ENCODE measurements around a stretch of chr20.

GRCh38 chr20:35719580-35720525 lies 20.6 kb downstream of the ROMO1 start:
- RRBS, result no CpG with 5 or more reads among the region's 13 CpGs

GRCh38 chr20:35731441-35732462 lies 10.3 kb downstream of the RBM39 start:
- RRBS, result no CpG with 5 or more reads among the region's 21 CpGs

DNA sequence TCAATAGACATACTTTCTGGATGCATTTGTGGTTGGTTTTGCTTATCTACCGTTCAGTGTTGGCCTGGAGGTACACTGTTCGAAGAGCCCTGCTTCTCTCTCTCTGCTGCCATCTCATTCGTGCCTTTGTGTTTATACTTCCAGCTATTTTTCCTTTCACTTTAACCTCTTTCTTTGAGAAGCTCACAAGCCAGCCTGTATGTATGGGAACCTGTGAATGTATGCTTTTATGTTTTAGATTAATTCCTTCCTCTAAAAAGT lies 83.1 kb downstream of the SCAND1 start:
- RRBS, result no CpG with 5 or more reads among the region's 3 CpGs

DNA sequence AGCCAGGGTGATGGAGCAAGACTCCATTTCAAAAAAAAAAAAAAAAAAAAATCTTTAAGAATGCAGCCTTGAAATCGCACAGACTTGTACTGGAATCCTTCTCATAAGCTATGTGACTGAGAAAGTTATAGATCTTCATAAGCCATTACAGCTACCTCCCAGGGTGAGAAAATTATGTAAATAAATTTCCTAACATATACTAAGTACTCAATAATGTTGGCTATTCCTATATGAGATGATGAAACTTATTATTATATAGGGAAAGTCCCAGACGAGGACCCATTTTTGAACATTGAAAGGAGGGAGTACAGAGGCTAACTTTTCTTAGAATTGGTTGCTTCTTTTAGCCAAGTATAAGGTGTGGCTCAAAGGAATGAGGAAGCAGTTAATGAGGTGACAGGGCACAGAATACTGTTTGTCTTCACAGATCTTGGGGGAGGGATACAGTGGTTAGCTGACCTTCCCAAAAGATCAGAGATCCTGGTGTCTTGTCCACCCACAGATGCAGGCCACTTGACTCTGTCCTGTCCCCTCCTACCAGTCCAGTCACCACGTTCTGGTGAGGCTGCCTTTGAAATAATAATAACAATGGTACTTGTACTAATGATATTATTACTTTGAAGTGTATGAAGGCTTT lies 67.8 kb upstream of the EPB41L1 start:
- RRBS, result no CpG with 5 or more reads among the region's 3 CpGs

- RRBS, result no CpG with 5 or more reads among the region's 4 CpGs
Observed at GRCh38 chr20:36113975-36114417, 40.5 kb upstream of the EPB41L1 start.

DNA sequence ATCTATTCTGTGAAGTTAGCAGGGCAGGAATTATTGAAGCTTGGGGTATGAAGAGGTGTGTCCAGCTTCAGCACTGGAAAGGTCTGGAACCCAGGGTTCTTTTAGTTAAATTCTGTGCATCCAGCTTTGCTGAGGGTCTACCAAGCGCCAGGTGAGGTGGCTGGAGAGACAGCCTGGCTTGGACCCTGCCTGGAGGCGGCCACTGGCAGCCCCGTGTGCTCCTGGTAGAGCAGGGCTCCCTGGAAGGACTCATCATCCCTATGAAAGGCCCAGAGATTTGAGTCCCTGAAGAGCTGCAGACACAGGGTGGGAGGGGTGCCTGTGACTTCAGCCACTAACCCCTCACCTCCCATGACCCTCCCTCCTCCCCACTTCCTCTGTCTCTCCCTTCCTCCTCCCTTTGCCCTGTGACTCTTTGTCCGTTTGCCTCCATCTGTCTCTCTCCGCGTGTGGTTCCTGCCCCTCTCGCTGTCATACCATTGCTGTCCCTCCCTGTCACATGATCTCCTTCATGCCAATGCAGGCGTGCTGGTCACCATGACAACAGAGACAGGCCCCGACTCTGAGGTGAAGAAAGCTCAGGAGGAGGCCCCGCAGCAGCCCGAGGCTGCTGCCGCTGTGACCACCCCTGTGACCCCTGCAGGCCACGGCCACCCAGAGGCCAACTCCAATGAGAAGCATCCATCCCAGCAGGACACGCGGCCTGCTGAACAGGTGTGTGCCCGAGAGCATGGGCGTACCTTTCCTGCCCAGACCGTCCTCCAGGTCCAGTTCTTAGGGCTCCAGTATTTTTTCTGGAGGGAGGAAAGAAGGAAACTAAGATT lies 18.9 kb downstream of the EPB41L1 start:
- RRBS, result no CpG with 5 or more reads among the region's 18 CpGs

GRCh38 chr20:36254472-36254743 lies 18.1 kb downstream of the AAR2 start:
- RRBS, result no CpG with 5 or more reads among the region's 1 CpG

DNA sequence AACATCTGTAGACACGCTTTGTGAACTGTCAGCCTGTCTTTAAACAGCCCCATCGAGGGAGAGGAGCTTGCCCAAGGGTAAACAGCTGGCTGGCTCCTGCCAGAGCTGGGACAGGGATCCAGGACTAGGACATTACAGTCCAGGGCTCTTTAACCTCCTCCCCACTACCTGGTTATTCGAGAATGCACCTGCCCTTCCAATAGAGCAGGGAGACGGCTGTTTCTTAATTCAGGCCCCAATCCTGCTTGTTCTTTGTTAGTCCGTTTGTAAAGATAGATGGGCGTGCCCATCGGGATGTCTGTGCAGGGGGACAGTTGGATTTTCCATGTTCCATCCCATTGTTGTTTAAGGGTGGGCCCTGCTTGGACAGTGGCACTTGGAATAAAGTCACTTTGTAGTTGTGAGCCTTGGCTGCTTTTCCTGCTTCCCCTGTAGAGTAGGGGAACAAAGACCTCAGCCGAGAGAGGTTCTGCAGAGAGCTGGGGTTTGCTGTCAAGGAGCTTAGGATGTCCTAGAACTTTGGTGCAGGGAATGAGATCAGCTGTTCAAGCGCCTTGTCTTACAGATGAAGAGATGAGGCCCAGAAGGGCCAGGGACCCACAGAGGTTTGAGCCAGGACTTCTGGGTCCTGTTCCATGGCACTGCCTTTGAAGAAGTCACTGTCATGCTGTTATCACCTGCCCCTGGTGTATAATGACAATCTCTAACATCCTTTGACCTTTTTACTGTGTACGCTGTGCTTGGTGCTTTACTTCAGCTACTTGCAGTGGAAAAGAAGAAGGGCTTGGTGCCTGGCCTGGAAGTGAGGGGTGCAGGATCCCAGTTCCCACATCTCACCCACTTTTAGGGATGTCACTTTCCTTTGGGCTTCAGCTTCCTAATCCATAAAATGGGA lies 77.7 kb upstream of the MYL9 start:
- RRBS, result no CpG with 5 or more reads among the region's 10 CpGs

DNA sequence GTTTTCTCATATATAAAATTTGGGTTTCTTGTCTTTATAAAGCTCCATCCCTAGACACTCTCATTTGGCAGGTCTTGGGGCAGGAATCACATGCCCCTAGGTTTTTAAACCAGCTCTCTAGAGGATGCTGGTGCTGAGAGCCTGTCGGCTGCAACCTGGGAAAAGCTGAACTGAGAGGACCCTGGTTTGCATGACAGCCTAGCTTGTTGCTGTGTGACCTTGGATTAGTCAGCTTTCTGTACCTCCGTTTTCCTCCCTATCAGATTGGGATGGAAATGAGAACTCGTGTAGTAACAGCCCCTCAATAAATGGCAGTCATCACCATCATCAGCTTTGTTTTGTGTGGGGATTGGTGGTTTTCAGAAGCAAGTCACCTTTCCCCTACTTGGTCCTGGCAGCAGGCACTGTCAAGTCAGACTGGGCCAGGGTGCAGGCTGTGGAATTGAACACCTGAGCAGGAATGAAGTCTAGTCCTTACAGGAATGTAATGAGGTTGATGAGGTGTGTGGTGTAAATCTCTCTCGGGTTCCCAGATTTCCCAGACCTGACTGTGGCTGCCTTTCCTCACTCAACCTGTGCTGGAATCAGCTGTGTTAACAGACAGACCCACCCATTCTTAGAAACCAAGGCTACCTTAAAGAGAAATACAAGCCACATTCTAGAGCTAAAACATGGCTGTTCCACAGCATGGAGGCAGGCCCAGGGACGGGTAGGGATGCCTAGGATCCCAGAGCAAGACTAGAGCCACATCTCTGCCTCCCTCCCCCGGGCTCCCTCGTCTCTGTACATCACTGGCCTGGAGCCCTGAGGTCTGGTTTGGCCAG lies 75.1 kb upstream of the MYL9 start:
- RRBS, result no CpG with 5 or more reads among the region's 7 CpGs

DNA sequence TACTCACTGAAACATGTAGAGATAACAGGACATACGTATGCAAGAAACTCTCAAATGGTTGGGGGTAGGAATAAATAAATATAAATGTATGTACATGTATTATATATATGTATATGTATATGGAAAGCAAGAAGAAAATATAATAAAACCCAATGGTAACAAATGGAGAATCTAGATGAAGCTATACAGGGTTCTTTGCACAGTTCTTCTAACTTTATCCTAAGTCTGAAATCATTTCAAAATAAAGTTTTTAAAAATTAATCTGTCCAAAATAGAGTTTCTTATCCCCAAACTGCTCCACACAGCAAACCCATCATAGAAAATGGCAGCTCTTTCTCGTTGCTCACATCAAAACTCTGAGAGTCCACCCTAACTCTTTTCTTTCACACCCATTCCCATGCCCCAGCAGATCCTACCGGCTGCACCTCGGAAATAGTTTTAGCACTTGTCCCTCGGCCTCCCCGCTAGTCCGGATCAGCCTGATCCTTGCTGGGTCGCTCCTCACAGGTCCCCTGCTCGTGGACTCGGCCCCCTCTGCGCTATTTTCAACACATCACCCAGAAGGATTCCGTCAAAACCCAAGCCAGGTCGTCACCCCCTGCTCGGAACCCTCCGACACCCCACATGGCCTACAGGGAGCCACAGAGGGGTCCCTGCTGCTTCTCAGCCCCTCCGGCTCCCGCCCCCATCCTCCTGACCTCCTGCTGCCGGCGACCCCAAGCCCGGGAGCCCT lies 1.0 kb upstream of the MYL9 start:
- RRBS, result 76% methylated on average over 3 of the region's 20 CpGs

DNA sequence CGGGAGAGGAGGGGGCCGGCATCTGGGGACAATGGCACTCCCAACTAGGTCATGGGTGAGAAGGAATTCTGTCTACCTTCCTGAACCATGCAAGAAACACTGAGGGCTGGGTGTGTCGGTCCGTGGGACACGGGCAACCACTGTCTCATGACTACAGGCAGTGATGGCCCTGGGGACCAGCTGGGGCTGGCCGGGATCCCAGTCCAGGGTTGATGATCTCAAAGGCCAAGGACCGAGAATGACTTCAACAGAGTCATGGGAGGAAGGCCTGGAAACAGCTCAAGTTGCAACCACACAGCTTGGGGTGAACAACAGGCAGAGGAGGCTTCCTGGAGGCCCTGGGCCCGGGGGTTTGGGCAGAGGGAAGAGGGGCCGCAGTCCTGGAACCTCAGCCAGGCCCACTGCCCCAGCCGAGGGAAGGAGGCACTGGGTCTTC lies 1.8 kb downstream of the MYL9 start:
- RRBS, result no CpG with 5 or more reads among the region's 10 CpGs

DNA sequence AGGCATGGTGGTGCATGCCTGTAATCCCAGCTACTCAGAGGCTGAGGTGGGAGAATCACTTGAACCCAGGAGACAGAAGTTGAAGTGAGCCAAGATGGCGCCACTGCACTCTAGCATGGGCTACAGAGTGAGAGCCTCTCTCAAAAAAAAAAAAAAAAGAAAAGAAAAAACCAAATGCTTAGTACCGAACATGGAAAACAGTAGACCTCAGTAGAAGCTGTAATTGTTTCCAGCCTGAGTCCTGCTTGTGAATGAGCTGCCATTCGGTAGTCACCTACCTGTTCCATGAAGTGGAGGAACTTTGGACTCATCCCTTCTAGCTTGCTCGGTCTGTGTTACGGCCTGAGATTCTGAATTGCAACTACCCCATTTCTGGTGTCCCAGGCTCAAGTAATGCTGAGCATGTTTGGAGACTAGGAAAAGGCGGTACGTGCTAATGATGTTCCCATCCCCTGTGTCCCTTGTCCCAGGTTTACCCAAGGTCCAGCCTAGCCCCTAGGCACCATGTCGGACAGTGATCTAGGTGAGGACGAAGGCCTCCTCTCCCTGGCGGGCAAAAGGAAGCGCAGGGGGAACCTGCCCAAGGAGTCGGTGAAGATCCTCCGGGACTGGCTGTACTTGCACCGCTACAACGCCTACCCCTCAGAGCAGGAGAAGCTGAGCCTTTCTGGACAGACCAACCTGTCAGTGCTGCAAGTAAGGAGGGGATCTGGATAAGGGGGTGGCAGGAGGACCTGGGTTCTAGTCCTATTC lies 5.0 kb downstream of the TGIF2 start:
- RRBS, result no CpG with 5 or more reads among the region's 15 CpGs

GRCh38 chr20:36630018-36630621 lies 15.9 kb downstream of the SLA2 start:
- RRBS, result no CpG with 5 or more reads among the region's 8 CpGs

GRCh38 chr20:36651652-36652273 lies 5.8 kb upstream of the SLA2 start:
- RRBS, result no CpG with 5 or more reads among the region's 2 CpGs

DNA sequence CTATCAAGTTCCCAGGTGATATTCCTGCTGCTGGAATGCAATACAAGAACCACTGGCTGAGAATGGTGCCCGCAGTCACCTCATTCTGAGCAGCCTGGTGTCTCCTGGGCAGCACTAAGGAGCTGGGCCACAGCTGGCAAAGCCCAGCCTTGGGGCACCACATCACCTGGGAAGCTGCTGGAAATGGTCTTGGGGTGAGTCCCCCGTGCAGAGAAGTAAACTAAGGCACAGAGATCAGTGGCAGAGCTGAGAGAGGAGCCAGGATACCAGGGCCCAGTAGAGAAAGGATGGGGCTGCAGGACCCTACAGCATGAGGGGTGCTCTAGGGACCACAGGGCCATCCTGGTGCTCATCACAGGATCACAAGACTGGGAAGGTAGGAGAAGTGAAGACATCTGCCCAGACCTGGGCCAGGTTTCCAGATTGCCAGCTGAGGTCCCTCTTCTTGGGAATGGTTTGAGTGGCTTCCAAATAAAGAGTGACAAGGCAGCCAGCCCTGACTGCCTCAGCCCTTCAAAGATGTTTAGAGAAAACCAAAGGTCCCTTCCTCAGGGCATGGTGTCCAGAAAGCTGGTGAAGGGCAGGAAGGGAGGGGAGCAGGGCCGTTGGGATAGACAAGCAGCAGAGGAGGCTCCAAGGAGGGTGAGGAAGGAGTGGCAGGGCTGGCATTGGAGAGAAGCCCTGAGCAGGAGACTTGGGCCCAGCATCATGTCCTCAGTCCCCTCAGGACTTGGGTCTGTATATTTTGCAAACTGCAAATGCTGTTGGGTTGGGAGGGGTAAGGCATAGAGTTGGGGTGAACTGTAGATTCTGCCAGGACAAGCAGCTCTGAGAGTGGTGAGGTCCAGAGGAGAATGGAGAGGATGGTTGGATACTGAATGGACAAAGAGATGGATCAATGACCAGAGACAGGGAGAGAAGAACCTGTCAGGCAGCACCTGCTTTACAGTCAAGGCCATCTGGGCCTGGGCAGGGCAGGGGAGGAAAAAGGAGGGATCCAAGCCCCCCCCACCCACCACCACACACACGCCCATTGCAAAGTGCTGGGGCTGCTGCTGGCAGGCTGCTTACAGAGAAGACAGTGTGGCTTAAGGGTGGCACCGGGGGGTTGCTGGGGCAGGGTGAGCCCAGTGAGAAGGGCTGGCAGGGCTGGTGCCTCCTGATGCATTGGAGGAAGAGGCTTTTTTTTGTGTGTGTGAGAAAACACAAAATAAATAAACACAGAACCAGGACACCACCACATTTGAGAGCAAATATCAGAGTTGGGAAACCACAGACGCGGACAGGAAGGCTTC lies 5.3 kb upstream of the DSN1 start:
- RRBS, result no CpG with 5 or more reads among the region's 7 CpGs

- RRBS, result no CpG with 5 or more reads among the region's 16 CpGs
Observed at GRCh38 chr20:36785968-36786737, 12.6 kb upstream of the DSN1 start.

DNA sequence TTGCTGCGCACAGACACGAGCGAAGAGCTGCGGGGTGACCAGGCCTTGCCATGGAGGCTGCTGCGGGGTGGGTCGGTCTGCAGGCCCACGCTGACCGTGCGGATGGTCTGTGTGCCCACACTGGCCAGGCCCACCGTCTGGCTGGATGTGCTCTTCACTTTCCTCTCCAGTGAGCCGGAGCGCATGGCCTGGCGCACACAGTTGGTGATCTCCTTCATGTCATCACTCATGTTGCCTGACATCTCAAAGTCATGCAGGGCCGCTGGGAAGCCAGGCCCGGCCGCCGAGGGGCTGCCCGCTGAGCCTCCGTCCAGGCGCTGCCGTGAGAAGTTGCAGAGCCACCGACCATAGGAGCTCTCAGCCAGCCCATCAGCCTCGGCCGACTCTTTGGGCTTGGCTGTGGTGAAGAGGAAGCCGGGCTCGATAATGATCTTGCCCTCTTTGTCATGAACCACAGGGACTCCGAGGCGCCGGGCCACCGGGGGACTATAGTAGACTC lies 20.3 kb upstream of the DSN1 start:
- RRBS, result 97% methylated on average over 8 of the region's 30 CpGs

DNA sequence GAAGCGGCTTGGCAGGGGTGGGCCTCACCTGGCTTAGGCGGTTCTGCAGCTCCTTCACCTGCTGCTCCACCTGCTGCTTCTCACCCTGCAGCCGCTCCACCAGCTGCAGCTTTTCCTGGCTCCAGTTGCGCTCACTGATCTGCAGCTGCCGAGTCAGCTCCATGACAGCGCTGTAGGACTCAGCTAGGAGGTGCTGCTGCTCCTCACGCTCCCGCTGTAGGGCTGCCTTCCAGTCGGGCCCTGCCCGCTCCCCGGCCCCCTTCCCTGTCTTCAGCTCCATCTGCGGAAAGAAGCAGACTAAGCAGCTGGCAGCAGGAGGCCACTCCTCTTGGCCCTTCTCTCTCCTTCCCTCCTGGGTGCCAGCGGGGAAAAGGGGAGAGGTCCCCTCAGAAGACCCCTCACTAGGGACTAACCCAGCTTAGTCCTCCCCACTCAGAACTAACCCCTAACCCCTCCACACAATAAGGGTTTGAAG lies 29.3 kb upstream of the DSN1 start:
- RRBS, result no CpG with 5 or more reads among the region's 13 CpGs

GRCh38 chr20:36813831-36814204 lies 40.3 kb upstream of the DSN1 start:
- RRBS, result no CpG with 5 or more reads among the region's 4 CpGs

DNA sequence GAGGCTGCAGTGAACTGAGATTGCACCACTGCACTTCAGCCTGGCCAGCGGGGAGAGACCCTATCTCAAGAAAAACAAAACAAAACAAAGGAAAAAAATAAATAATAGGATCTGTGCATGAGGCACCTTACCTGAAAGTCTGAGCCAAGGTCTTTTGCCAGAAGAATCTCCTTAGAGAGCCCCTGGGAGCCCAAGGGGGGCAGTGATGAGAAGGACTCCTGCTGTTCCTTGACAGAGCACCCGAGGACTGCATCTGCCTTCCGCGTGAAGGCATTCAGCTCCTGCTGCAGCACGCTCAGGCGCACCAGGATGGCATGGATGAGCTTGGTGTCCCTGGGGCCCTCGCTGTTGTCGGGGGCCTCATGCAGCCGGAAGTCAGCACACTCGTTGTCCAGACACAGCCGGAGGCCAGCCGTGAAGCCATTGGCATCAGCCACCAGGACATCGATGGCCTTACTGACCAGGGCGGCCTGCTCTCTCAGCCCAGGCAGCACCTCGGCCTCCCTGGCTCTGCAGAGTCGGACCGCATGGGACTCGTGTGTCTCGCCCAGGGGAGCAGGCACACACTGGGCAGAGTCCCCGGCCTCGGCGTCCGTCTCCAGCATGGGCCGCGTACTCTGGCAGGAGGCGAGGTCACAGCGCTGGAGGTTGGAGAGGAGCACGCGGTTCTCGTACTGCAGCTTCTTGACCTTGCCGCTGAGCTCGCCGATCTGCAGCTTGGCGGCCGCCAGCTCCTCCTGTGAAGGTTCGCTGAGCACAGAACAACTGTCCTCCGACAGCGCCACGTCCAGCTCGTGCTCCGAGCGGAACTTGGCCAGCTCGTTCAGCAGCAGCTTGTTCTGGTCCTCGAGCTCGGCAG lies 41.7 kb upstream of the DSN1 start:
- RRBS, result no CpG with 5 or more reads among the region's 45 CpGs